ENCODE data around the genes HMCN1, RGS18 and RGS21.

DNA sequence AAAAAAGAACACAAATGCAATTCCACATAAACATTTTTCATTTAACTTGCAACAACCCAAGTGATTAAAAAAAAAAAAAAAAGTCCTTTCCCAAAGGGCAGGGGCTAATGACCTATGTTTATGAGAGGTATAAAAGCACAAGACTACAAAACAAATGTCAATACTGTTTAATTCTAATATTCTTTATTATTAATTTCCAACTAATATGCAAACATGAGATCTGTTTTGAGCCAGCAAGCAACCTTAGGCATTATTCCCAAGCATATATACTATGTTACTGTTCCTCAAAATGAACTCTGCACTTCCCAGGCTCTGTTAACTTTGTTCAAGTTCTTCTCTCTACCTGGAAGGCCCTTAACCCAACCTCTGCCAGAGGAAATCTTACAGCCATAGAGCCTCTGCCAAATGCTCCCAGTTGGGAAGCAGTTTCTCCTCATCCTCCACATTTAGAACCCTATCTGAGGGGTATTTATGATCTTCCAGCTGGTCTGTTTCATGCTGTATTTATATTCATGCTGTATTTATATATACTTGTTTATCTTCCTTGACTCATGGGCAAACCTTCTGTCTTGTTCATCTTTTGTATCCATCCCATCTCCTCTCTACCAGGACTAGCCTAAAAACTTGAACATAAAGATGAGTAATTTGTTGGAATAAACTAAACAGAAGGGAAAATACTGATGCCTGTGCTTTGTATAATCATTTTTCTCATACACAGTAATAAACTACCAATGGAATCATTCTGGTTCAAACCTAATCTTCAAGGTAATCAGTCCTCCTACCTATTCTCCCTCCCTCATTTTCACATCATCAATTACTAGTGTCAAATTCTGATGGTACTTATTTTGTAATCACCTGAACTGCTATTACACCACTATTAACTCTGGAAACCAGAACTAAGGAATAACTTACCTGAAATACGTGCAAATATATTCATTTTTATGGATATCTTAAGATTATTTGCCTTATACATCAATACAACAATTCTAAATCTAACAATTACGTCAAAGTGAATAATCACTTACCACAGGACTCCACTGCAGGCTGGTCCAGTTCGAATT lies 5.3 kb downstream of the IVNS1ABP start:
- RRBS, result no CpG with 5 or more reads among the region's 3 CpGs

DNA sequence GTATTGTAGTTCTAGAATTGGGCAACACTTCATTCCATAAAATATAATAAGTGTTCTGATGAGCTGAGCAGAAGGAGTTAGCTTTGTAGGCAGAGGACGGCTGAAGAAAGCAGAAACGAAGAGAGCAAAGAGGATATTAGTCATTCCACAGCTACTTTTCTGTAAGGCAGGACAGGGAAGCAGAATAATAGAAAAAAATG lies 20.2 kb upstream of the IVNS1ABP start:
- RRBS, result no CpG with 5 or more reads among the region's 2 CpGs

- RRBS, result no CpG with 5 or more reads among the region's 1 CpG
Measured at GRCh38 chr1:185374179-185374611, 57.2 kb upstream of the IVNS1ABP start.

- RRBS, result no CpG with 5 or more reads among the region's 2 CpGs
Measured at GRCh38 chr1:185568335-185568850, 165.8 kb upstream of the HMCN1 start.

GRCh38 chr1:185734055-185734769 lies at the start of gene HMCN1:
Gene HMCN1, plus strand, starts transcription at chr1:185734391.
- RRBS, result 2% methylated on average over 5 of the region's 43 CpGs

DNA sequence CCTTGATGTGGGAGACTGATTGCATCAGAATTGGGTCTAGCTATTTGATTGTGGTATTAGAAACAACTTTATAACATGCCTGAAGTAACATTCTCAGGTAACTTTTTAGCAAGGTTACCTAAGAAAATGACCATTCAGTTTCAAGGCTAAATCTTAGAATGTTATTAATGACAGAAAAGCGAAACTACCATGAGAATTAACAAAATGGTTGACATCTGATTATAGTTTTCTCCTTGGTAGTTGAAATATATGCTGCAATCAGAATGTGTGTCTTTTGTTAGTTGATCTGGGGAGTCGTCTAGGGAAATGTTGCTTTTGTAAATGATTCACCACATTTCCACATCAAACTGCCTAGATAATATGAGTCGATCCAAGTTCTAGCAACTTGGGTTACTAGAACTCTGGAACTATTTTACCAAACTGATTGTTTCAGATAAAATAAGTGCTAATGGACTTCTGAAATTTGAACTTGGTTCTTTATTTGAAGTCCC lies 200.5 kb downstream of the HMCN1 start:
- RRBS, result no CpG with 5 or more reads among the region's 3 CpGs

DNA sequence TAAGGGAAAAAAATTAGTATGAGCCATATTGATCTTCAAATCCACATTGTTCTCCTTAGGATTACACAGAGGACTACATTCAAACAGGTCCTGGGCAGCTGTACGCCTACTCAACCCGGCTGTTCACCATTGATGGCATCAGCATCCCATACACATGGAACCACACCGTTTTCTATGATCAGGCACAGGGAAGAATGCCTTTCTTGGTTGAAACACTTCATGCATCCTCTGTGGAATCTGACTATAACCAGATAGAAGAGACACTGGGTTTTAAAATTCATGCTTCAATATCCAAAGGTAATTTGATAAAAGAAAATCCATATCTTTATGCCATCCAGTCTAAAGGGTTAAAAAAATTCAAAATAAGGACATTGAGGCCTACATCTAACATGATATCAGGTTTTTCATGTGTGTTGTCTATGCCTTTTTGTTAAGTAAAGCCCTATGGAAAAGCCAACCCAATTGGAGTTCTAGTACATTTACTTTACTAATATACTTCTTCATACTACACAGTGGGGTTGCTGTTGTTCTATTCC lies 142.3 kb upstream of the PRG4 start:
- RRBS, result no CpG with 5 or more reads among the region's 3 CpGs

GRCh38 chr1:190564423-190564712 lies 86.7 kb upstream of the BRINP3 start:
- RRBS, result no CpG with 5 or more reads among the region's 2 CpGs

- RRBS, result no CpG with 5 or more reads among the region's 17 CpGs
Measured at GRCh38 chr1:191732411-191732816, 425.8 kb upstream of the RGS18 start.

- RRBS, result no CpG with 5 or more reads among the region's 3 CpGs
Measured at GRCh38 chr1:192158075-192158835, at the start of gene RGS18. Gene RGS18, plus strand, starts transcription at chr1:192158462.

DNA sequence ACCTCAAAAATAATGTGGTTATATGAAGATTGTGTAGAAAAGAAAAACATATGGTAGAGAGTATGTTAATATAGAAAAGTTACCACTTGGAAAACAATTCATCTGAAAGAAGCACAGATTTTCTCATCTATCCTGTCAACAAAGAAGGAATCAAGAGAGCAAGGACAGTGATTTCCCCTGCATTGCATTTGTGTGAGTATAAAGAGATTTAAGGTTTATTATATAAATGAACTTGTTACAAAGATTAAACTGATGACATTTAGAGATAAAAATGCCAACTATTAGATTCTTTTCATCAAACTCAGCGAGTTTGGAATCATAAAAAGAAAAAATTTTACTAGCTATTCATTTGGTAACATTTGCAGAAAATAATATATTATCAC lies at the start of gene RGS21:
RGS21 (plus strand) TSS at position 79 of the 383 bp plus-strand sequence.
- RRBS, result no CpG with 5 or more reads among the region's 1 CpG

DNA sequence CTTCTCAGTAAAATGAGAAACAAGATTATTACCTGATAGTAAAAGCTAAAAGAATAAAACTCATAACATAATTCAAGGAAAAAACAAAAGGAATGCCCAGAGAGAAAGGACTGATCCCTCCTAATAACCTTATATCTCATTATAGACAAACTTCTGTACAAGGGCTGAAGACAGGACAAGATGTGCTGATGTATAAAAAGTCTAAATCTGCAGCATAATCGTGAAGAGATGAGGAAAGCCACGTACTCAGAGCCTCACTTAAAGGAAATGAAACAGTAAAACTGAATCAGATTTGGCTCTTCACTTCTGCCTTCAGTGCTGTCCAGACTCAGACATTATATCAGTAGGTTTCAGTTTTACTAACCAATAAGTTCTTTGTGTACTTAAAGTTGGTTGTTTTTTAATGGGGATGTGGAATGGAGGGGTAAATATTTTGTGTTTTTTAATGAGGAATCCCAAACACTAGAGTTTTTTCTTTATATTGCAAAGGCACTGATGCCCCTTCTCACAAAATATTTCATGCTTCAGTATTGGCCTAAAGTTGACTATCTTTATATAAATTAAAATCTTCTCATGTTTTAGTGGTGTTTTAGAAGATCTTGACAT lies 45.3 kb upstream of the RGS1 start:
- RRBS, result no CpG with 5 or more reads among the region's 2 CpGs

DNA sequence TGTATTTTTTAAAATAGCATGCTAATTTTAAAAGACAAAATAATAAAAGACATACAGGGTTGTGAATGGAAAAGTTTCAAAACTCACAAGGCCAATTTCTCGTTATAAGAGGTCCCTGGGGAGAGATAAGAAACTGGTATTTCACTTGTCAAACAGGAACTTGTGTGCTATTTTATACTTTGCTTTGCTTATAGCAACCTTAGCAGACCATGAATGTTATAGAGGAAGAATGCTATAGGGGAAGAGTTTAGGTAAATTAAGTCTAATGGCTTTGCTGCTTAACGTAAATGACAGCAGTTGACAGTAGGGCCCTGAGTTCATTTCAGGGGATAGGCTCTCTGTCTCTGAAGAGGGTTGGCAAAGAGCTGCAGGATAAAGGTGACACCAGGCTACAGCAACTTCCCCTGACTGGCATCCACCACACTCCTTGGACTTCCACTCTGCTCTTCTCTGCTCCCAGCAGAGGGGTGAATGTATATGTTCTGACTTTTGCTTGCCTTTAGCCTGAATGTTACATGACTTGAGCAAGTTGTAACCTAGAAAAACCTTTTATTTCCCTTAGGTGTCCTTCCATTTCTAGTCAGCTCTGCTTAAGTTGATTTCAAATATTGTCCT lies 9.2 kb upstream of the RGS13 start:
- RRBS, result no CpG with 5 or more reads among the region's 2 CpGs

DNA sequence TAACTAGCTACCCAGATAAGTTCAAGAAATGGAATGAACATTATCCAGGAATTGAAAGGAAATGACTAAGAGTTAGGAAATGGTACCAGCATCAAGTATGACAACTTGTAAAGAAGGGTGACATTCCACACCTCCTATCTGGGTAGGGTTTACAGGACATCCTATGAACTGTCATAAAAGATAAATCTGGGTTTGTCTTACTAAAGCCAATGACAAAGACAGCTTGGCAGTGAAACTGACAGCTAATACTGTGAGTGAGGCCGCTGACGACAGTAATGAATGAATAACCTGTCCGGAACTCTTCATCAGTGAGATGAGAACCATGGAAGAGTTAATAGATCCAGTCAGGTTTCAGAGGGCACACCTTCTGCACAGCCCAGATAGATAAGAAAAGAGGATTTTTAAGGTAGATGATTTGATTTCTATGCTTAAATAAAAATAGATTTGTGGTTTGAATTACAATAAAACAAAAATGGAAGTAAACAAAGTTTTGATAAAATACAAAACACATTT lies 18.4 kb downstream of the RGS2 start:
- RRBS, result no CpG with 5 or more reads among the region's 3 CpGs

GRCh38 chr1:192904388-192905003 lies 95.7 kb downstream of the RGS2 start:
- RRBS, result no CpG with 5 or more reads among the region's 7 CpGs

- RRBS, result no CpG with 5 or more reads among the region's 1 CpG
Measured at GRCh38 chr1:193634630-193635040, 448.2 kb upstream of the B3GALT2 start.

DNA sequence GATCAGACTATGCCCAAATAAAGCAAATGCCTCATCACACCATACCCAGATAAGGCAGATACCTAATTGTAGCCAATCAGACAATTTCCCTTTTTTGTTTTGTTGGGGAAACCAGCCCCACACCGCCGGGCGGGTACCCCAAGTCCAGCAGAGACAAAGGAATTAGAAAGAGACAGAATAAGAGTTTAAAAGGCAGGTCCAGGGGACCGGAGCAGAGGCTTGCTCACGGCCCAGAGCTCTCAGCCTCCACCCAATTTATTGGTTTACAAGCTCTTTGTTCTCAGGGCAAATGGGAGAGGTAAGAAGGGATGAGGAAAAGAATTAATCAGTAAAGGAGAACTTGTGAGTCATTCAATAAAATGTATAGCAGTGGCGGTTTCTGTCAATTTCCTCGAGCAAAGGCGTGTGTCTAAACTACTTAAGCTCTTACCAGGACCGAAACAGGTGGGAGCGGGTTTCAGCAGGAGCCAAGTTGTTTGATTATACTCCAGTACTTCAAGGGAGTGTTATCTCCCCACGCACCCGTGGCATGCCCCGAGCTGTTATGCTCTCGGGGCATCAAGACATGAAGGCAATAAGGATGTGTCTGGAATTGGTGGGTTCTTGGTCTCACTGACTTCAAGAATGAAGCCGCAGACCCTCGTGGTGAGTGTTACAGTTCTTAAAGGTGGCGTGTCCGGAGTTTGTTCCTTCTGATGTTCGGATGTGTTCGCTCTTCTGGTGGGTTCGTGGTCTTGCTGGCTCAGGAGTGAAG lies 886.7 kb downstream of the KCNT2 start:
- RRBS, result 93% methylated on average over 2 of the region's 21 CpGs

DNA sequence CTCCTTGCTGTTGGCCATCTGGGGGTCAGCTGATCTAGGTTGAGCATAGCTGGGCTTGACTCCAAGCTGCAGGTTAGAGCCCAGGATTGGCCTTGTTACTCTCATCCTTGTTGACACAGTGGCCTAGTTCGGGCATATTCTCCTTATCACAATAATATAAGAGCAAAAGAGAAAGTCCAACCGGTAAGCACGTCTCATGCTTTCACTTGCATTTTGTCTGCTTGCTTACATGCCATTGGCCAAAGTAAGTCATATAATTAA lies 456.1 kb downstream of the KCNT2 start:
- RRBS, result no CpG with 5 or more reads among the region's 3 CpGs

GRCh38 chr1:196459370-196460009 lies 148.8 kb downstream of the KCNT2 start:
- RRBS, result no CpG with 5 or more reads among the region's 3 CpGs

GRCh38 chr1:196659558-196659842 lies 7.7 kb downstream of the CFH start:
- RRBS, result no CpG with 5 or more reads among the region's 1 CpG